ENCODE data around the gene SLC6A2.

DNA sequence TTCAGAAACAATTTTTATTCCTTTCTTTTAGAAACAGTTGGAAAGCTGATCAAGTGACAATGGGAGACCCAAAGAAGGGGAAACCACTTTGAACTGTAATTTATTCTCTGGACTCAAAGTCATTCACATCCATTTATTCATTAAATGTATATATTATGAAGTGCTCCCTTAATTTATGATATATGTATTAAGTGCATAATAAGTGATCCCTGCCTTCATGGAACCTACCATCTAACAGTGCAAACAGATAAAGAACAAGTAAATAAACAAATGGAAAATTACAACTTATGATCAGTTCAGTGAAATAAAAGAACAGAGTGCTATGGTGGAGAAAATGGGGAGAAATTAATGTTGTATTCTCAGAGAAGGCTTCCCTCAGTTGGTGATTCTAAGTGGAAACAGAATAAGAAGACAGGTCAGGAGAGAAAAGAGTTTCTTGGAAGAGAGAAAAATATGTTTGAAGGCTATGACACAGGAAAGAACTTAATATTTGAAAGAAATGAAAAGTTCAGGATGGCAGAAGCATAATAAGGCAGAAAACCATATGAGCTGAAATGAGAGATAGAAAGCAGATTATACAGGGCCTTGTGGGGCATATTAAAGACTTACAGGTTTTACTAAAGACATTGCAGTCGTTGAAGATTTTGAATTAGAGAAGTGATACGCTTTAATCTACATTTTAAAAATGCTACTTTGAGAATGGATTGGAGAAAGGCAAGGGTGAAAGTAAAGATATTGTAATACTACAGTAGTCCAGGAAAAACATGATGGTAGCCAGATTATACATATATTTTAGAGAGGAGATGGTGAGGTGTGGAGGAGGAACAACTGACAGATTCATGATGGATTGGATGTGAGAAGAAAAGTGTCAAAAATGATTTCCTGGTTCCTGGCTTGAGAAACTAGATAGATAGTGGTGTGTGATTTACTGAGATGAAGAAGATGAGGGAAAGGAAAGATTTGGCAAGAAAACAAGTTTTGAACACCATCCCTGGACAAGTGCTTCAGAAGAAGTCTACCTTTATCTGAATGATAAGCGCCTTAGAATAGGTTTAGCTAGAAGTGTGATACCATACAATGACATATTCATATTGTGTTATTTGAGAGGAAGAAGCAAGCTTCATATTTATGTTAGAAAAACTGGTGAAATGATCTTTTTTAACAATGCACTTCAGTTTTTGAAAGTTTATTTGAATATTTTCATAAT lies 80.3 kb downstream of the CHD9 start:
- RRBS = no CpG with 5 or more reads among the region's 3 CpGs

DNA sequence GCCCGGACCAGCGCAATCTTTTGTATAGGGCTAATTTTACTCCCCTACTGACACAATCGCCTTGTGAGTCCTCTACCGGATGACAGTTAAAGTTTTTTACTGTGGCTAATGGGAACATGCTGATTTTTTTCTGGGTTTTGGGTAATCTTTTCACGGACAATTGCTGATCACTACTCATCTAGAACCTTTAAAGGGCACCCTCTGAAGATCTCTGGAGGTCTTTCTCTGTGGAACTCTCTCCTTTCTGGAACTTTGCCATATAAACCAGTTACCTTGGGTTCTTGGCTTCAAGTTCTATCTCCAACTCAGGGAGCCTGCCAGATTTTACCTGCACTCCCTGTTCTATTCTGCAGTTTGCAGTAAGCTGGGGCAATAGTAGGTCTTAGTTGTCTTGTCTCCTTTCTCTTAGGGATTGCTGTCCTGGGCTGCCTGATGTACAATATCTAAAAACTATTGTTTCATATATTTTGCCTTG lies 120.2 kb downstream of the CHD9 start:
- RRBS = 97% methylated on average over 4 of the region's 5 CpGs

- RRBS = no CpG with 5 or more reads among the region's 6 CpGs
These were observed 23.4 kb downstream of the RBL2 start for GRCh38 chr16:53457487-53458281.

- RRBS = no CpG with 5 or more reads among the region's 1 CpG
These were observed 26.4 kb downstream of the AKTIP start for GRCh38 chr16:53476731-53476983.

GRCh38 chr16:53775189-53775518 lies 71.2 kb downstream of the FTO start:
- RRBS = no CpG with 5 or more reads among the region's 2 CpGs

- RRBS = no CpG with 5 or more reads among the region's 5 CpGs
These were observed 243.1 kb downstream of the FTO start for GRCh38 chr16:53946959-53947612.

GRCh38 chr16:54040224-54040804 lies 246.3 kb downstream of the IRX3 start:
- RRBS = no CpG with 5 or more reads among the region's 5 CpGs

DNA sequence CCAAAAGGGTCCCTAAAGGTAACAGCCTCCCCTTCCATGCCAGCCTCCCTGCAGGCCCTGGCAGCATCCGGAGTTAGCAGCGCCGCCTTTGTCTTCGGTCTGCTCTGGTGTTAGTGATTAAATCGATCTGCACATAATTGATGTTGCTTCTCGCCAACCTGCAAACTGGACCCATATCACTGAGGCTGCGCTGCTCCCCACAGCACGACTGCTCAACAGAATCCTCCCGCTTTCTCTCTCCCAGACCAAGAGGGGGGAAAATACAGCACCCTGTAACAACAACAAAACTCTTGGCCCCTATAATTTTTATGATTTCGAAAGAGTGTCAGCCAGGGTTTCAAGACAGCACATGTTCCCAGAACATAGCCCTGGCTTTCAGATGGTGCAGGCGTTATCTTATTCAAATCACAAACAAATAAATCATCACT lies 76.0 kb downstream of the IRX3 start:
- RRBS = no CpG with 5 or more reads among the region's 11 CpGs

- RRBS = 4% methylated on average over 25 of the region's 47 CpGs
These were observed 3.7 kb upstream of the IRX3 start for GRCh38 chr16:54290211-54290680.

DNA sequence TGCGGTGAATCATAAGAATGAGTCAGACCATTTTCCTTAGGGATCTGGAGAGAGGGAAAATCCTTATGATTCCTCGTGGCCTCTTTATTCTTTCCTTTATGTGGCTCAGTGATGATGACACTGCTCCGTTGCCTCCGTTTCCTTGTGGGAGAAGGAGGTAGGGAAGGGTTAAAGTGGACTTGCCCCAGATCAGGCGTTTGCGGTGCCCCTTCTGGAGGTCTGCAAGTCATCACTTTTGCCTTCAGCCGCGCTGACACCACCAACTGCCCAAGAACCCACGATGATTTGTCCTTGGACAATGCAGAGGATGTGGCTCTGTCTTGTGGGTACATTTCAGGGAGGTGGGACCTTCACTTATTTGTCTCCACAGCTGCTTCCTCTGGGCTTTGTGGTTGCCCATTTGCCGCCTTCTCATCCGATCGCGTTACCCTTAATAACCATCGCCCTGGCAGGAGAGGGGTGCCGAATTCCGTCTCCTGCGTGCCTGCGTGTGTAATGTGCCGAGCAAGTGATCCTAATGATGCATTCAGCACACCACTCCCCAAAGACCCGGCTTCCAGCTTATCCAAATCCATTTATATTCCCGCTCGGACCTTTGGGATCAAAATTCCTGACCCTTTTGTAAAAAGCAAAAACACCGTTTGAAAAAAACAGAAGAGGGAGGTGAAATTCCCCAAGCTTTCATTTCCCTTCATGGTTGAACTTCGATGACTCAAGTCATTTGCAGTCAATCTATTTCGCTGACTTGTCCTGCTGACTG lies 87.2 kb upstream of the IRX3 start:
- RRBS = no CpG with 5 or more reads among the region's 25 CpGs

DNA sequence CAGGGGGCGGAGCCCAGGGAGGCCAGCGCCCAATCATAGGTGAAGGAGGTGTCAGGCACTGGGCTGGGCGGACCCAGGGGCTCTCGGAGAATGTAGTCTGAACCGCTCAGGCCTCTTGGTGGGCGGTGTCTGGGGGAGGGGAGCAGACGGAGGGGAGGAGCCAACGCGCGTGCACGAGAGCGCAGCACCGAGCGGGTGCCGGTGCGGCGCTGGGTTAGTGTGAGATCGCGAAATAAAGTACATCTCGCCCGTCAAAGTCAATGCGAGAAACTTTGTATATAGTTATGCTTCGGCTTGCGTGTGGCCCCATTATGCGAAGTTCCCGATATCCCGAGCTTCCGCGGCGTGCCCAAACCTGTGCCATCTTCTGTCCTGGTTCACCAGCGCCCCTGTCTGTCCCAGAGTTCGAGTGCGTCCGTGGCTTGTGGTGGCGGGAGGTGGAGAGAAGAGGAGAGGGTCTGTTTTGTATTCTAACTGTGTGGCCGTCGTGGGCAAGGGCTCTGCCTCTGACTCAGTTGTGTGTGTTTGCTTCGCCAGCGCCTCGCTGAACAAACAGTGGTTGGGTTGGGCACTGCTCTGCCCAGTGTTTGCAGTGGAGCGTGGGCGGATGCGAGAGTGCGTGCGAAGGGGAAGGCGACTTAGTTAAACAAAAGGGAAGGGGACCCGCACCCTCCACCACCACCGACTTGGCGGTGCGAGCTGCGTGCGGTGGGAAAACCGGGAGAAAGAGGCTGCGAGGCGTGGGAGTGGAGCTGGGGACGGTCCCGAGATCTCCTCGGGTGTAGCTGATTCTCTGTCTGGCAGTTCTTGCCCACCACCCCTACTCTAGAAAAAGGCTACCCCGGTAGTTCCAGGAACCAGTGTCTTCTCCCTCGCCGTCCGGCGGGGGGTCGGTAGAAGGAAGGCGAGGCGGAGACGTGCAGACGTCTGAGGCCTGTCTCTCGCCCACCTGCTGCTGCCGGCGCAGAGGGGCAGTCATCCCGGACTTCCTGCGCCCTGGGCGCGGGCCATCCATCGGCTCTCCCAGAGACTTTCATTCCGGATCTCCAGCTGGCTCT lies 1.1 kb upstream of the IRX5 start:
- RRBS = 2% methylated on average over 13 of the region's 77 CpGs

GRCh38 chr16:55091381-55091592 lies 160.6 kb downstream of the IRX5 start:
- RRBS = 45% methylated on average over 1 of the region's 6 CpGs

DNA sequence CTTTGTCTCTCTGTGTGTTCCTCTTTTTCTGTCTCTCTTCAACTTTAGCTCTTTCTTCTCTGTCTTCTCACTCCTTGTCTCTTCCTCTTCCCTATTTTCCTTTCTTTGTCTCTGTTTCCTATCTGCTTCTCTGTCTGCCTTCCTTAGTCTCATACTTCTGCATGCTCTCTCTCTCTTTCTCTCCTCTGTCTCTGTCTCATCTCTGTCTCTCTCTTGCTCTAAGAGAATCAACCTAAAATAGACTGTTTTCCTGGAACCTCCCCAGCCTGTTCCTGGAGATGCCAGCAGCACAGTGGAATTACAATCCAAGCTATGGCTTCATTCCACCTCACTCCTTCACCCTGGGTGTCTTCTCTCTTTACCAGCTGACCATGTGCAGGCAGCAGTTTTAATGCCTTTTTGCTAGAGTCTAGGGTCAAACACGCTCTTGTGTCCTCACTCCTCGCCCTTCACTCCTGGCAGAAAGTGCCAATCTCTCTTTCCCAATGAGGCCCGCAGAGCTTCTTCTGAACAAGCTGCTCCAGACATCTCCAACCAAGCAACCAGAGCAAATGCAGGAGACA lies 60.1 kb upstream of the IRX6 start:
- RRBS = no CpG with 5 or more reads among the region's 3 CpGs

- RRBS = no CpG with 5 or more reads among the region's 7 CpGs
These were observed 3.7 kb downstream of the MMP2 start for GRCh38 chr16:55482676-55483133.

- RRBS = no CpG with 5 or more reads among the region's 15 CpGs
These were observed 6.0 kb upstream of the LPCAT2 start for GRCh38 chr16:55502646-55503424.

DNA sequence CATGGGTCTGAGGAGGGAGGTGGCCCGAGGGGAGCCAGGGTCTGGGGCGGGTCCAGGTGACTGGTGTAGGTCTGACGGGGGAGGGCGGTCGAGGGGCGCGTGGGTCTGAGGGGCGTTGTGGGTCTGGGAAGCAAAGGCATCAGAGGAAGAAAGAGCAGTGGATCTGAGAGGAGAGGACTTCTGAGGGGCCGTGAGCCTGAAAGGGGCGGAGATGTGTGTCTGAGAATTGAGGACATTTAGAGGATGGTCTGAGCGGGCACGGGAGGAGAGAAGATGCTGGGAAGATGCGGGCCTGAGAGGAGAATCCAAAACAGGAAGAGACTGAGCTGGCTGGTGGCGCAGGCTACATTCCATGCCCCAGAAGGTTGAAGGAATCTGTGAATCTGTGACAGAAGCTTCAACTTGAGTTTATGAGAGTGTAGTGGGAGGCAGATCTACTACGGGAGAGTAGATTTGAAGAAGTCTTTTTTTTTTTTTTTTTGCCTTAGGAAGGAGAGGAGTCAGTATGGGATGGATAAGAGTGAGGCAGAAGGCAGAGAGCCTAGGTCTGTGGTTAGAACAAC lies 737 bp downstream of the LPCAT2 start:
- RRBS = no CpG with 5 or more reads among the region's 15 CpGs

DNA sequence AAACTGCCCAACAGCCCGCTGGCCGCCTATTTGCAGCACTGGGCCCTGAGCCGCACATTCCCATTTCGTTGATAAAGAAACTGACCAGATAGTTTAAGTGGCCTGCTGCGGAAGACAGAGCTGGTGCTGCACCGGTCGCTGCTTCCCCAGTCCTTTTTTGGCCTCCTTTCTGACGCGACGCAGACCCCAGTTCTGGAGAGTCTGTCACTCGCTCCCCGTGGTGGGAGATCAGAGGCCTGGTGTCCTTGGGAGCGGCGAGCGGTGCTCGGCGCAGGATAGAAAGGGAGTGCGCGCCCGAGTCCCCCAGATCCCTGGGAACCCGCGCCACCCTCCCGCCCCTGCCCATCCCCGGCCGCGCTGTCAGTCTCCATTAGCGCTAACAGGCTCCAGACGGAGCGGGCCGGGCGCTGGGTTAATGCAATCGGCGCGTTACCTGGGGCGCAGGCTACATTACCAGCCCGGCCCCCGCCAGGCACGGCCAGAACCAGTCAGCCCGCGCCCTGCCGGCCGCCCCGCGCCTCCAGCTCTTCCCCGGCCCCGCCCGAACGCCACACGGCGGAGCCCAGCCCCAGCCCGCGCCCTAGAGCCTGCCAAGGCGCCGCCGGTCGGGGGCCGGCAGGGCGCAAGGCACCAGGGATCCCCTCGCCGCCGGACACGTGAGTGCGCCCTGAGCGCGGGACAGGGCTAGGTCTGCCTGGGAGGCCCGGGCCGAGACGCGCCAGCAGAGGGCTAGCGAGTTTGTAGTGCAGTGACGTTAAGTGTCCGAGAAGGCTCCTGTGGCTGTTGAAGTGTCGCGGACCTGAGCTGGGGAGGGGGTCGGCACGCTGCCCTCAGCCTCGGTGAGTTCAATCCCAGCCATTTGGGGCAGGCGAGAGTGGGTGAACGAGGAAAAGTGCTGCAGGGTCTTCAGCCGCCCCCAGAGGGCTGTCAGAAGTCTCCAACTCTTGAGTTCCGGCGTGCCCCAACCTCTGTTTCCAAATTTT lies at the start of gene SLC6A2:
Gene SLC6A2, plus strand, starts transcription at position 475 of the 983 bp plus-strand sequence.
- RRBS = 2% methylated on average over 37 of the region's 82 CpGs

DNA sequence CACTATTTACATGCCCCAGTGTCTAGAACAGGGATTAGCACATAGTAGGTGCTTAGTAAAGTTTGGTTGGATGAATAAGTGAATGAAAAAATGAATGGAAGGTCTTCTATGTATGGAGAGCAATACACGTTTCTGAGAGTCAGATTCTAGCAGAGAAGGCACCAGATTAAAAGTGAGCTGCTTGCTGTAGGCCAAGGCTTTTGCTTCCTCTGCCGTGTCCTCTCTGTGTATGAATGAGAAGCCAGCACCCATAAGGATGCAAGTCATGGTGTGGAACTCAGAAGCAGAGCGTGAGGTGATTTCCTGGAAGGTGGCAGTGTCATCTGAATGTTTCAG lies 42.0 kb downstream of the GNAO1 start:
- RRBS = no CpG with 5 or more reads among the region's 3 CpGs

DNA sequence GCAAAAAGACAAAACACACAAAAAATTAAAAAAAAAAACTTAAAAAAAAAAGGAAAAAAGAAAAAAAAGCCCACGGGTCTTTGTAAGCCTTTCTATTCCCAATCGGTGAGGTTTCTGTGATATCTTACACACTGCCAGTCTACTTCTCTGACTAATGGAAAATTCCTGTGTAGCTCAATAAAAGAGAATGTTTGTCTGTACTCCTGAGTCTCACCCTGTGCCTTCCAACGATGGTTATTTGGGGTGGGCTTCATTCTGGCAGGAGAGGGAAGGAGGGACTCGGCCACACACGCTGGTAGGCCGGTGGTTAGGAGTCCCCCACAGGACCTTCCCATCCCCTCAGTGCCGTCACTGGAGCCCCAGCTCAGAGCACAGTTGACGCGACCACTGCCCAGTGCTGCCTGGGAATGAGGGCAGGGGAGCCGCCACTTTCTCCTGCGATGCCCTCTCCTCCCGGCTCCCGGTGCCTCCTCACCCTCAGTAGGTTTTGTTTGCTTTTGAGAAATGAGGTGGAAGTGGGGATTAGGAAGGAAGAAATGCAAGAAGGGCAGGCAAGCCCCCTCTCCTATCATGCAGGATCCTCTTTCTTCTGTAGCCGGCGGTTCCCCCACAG lies 68.0 kb downstream of the AMFR start:
- RRBS = no CpG with 5 or more reads among the region's 15 CpGs

- RRBS = no CpG with 5 or more reads among the region's 10 CpGs
These were observed 58.1 kb downstream of the AMFR start for GRCh38 chr16:56367077-56367822.

Measured in renal cortical epithelial cell (primary cell).